Kidney (tissue), 2 donors: ENCODE data around the genes TTLL4, CDK5R2, NHEJ1 and TUBA4B.

GRCh38 chr2:218383852-218384584 is 1.9 kb downstream of the SLC11A1 start:
- PRO-cap, result no peak
- RRBS, result no CpG with 5 or more reads among the region's 12 CpGs

GRCh38 chr2:218404637-218405036 is 5.0 kb downstream of the CTDSP1 start:
- PRO-cap, result no peak
- RRBS, result no CpG with 5 or more reads among the region's 3 CpGs

GRCh38 chr2:218422409-218422692 is 3.4 kb downstream of the VIL1 start:
- PRO-cap, result no peak
- RRBS, result no CpG with 5 or more reads among the region's 3 CpGs

DNA sequence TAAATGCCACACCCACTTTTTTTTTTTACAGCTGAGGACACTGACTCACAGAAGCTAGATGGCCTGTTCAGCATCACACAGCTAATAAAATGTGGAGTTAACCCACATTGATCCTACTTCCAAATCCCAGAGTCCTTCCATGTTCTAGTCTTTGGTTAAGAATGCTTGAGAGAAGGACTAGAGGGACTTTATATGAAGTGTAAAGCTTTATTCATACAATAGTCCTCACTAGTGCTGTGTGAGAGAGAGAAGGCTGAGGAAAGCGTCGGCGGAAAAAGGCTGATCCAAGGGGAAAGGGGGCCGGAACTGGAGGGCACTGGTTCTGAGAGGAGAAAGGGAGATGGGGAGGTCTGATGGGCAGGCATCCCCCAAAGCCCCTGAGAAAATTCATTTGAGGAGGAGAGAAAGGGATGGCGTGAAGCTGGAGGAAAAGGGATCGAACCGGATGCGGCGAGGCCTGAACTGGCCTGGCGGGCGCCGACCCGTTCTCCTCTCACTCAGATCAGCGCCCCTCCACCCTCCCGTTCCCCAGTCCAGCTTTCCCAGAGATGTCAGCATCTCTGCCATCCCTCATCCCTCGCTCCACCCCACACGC is 454 bp downstream of the RNF25 start:
- PRO-cap, result no peak
- RRBS, result 0% methylated on average over 1 of the region's 17 CpGs

DNA sequence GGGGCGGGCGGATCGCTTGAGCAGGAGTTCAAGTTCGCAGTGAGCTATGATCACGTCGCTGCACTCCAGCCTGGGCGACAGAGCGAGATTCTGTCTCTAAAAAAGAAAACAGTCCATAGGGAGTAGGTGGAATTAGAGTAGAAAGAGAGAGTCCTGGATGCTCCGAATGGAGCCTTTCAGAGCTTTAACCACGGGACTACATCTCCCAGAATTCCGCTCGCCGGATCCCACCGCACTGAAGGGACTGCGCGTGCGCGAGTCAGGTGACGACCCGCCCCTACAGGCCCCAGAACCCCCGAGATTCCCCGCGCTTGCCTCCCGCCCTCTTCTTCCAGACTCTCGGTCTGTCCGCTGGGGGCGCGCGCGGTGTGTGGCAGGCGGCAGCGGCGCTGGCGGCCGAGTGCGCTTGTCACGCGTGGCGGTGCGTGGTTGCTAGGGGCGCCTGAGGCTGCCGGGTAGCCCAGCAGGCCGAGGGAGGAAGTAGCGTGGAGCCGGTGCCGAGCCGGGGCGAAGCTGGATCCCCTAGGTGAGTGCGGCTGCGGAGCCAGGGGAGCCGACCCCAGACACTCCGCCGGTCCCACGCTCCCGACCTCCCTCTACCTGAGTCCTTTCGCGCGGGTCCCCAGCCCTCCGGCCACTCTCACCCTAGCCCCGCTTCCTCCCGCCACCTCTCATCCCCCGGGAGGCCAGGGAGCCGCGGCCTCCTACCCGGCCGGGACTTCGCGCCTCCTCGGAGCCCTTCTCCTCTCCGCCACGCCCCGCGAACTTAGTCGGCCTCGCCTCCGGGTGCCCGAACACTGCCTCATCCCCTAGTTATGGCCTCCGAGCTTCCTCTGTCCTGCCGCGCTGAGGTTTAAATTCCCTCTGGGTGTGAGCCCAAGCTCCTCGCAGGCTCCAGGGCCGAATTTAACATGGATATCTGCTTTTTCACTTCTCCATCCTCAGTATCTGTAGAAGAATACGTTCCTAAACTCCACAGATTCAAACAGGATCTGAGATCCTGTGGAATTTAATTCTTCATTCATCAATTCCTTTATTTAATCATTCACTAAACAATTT is at the start of gene TTLL4:
TSS of gene TTLL4 (plus strand) at position 324 of the 1,059 bp plus-strand sequence.
- PRO-cap, result bidirectional peak, plus-strand start at position 345 of the sequence, minus-strand start at position 198 of the sequence
- RRBS, result 2% methylated on average over 27 of the region's 83 CpGs

- PRO-cap, result no peak
Measured at GRCh38 chr2:218733566-218734036, 23.0 kb downstream of the TTLL4 start.

DNA sequence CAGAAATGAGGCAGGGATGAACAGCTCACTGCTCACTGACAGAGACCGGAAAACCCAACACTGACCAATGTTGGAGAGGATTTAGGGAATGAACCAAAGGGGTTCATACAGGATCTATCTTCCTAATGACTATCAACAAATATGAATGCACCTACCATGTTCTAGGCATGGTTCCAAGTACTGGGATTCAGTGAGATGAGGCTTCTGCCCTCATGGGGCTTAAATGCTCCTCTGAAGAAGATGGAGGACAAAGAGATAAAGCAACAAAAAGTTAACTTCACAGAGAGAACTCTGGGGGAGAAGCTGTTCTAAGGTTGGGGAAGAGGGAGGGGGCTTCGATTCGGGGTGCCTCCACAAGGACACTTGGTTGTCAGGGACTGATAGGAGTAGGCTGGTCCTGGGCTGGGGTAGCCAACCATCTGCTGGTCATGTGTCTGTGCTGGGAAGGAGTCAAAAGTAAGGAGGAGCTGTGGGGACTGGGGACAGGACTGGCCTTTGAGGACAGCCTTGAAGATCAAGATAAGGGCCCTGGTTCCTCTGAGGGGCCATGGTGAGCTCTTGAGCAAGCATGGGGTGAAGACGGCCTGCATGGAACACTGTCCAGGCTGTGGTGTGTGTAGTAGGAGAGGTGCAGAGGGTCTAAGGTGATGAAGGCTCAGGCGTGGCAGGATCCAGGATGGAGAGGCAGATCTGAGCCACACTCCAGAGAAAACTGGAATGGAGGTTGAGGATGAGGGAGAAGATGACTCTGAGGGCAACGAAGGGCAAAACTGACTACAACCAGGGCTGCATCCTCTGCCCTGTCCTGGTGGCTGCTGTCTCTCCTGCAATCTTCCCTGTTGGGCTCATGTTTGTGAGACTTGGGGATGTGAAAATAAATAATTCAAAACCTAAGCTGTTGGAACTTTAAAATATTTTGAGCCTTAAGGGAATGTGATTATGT is 1.7 kb downstream of the CYP27A1 start:
- PRO-cap, result no peak
- RRBS, result no CpG with 5 or more reads among the region's 6 CpGs

- PRO-cap, result no peak
- RRBS, result no CpG with 5 or more reads among the region's 1 CpG
Measured at GRCh38 chr2:218785000-218785550, 3.1 kb downstream of the CYP27A1 start.

GRCh38 chr2:218809182-218810173 is 27.5 kb downstream of the CYP27A1 start:
- PRO-cap, result no peak
- RRBS, result 93% methylated on average over 4 of the region's 18 CpGs

DNA sequence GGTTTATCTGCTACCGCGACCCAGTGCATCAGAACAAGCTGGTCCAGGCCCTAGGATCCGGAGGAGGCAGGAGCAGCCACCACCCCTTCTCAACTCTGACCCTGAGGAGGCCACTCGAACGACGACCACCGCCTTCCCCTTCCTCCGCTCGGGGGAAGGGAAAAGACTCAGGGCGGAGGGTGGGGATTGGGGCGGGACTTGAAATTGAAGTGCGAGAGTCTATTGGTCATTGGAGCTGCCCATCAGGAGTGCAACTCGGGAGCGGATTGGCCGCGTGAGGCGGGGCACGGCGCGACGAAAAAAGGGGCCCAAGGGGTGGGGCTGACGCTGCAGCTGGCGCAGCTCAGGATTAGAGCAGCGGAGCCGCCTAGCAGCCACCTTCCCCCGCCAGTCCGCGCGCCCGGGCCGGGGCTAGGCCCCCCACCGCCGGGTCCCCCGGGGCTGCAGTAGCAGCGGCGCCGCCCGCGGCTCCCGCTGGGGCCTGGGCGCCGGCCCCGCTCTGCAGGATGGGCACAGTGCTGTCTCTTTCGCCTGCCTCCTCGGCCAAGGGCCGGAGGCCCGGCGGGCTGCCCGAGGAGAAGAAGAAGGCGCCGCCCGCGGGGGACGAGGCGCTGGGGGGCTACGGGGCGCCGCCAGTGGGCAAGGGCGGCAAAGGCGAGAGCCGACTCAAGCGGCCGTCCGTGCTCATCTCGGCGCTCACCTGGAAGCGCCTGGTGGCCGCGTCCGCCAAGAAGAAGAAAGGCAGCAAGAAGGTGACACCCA is at the start of gene CDK5R2:
TSS of gene CDK5R2 (plus strand) at position 352 of the 762 bp plus-strand sequence.
- PRO-cap, result unidirectional peak, minus-strand start at position 503 of the sequence
- RRBS, result 2% methylated on average over 14 of the region's 70 CpGs

DNA sequence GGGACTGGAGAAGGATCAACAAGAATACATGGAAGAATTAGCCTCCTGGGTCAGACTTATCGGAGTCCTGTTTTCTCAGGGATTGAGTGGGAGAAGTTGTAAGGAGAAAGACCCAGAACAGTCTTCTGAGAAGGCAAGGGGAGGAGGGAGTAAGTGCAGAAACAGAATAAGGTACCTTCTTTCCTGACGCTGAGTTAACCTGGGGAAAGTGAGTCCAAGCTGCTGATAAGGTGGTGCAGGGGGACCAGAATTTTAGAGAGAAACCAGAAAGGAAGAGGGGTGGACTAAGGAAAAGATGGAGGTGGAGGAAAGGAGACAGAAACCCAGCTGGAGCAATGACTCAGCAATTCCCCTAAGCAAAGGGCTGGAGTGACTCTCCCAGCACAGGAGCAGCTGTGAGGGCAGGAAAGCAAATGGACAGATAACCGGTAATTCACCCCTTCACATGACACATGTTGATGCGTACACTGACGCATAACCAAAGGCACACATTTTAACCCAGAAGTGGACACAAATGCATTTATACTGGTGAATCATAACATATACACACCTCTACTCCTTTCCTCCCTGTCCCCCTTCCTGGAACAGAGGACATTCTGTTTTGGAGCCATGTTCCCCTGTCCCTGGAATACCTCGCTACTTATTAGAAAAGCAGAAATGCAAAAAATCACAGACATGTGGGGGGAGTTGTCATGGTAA is 4.5 kb downstream of the CDK5R2 start:
- PRO-cap, result no peak
- RRBS, result no CpG with 5 or more reads among the region's 6 CpGs

DNA sequence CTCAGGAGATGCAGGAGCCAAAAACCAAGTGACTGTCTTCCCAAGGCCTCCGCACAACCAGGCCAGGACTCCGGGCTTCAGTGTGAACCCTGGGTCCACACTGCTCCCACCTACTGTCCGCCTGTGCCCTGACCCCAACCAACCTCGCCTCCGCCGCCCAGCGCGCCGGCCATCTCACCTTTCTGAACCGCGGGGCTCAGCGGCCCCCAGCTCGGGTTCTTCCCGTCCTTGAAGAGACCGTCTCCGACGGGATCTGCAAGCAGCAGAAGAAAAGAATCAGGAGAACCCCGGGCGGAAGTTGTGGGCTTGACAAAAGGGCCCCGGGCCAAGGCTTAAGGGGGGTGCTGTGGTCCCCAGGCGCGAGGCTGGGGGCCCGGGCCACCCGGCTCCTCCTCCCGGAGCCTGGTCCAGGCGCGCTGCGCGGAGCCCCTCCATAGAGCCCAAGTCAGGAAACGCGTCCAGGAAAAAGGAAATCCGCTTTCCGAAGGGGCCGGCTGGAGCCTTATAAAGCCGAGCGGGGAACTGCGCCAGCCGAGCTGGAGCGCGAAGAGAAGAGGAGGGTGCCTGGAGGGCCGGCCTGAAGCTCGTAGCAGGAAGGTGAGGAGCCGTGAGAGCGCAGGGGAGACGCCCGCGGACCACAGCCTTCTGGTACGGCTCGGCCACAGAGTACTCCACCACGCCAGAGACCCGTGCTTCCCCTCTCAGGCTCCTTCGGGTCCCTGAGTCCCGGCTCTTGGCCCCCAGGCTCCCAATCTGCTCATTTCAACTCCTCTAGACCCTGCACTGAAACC is 736 bp downstream of the FEV start:
- PRO-cap, result unidirectional peak, plus-strand start at position 534 of the sequence
- RRBS, result 4% methylated on average over 27 of the region's 53 CpGs

GRCh38 chr2:218996918-218997275 is 3.7 kb upstream of the CRYBA2 start:
- PRO-cap, result no peak
- RRBS, result no CpG with 5 or more reads among the region's 5 CpGs

- PRO-cap, result no peak
- RRBS, result no CpG with 5 or more reads among the region's 2 CpGs
Measured at GRCh38 chr2:219122040-219122408, 38.6 kb downstream of the NHEJ1 start.

DNA sequence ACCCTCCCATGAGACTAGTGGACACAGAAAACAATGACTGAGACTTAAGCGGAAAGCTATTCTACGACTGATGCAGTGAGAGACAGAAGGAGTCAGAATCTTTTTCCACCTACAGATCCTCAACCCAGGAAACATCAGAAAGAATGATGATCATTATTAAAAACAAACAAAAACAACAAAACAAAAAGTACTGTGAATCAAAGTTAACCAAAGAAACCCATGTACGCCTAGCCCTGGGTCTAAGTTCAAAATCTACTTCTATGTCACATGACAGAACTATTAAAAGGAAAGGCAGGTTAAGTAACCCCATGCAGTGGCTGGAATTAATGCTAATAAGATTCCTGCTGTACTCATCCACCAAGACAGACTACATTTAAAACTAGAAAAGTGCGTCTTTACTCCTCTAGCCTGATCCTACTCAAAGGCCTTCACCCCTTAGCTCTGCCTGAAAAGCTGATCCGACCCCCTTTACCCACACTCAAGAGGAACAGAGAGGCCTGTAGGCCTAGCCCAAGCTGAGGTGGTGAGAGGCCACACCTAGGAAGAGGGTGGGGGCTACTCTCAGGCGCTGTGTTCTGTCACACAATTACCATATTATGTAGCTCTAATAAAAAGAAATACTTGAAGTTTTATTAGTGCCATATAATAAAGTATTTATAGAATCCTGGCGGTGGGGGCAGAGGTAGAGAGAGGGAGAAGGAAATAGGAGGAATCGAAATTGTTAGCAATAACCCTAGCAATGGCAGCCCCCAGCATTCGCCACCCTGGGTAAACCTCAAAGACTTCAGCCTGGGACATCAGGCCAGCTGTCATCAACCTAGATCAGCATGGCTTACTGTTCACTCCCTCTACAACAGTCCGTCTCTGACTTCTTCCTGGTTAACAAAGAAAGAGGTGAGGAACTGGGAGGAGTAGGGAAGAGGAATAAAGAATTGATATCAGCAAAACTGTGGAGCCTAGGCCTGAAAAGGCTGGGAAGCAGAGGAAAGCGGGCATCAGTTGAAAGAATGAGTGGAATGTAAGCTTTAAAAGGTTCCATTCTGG is 37.0 kb downstream of the NHEJ1 start:
- PRO-cap, result no peak
- RRBS, result no CpG with 5 or more reads among the region's 11 CpGs

DNA sequence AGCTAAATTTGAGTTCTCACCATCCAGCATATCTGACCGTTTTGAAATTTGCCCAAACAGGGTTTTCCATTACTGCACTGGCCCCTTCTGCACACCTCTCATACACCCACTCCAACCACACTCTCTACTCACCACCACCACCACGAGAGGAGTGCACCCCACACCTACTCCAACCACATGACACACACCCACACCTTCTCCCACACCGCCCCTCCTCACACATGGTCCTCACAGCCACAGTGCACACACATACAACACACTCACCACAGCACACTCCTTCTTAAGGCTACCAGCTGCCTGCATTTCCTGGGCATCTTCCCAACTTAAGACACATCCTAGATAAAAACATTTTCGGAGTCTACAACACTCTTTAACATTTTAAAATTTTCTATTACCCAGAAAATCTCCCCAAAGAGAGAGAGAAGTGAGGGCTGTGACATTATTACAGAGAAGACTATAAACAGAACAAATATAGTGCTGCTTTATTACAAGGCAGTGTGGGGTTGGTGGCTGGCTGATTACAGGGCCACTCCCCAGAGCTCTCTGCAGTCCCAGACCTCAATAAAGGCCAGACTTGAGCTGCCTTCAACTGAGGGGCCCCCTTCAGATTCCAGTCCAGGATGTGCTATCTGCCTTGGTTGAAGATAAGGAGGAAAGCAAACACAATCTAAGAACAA is 36.1 kb downstream of the NHEJ1 start:
- PRO-cap, result no peak
- RRBS, result no CpG with 5 or more reads among the region's 4 CpGs

DNA sequence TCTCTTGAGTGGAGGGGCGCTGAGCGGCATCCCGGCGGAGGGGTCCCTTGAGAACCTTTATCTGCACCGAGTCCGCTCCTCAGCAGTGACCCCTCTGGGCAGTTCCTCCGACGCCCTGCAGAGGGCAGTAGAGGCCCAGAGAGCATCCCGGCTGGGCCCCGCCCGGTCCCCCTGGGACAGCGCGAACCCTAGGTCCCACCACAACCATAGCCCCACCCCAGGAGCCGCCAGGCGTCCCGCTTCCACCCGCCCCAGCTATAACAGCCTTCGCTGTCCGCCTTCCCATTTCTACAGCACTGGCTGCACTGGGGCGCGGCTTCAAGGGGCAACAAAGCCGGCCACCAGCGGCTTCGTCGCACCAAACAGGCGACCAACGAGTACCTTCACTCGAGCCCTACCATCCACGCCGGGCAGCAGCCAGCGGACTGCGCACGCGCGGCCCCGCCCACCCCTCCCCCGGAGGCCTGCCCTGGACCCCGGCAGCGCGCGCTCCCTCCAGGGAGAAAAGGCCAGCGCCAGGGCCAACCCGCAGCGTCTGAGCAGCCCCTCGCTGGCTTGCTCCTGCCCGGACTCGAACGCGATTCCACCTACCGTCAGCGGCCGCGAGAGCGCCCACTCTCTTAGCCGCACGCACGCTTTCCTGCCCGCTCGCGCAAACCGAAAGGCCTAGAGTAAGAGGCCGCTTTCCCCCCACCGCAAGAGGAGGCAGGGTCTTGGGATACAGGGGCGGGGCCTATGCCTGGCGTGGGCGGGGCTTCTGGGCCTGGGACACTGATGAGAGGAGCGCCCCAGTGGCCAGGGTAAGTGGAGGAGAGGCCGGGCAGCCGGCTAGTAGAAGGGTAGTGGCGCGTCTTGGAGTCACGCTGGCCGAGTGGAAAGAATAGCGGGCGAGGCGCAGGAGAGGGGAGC is at the start of gene NHEJ1:
TSS of gene NHEJ1 (minus strand) at position 687 of the 909 bp plus-strand sequence.
- PRO-cap, result bidirectional peak, plus-strand start at position 459 of the sequence, minus-strand start at position 427 of the sequence; bidirectional peak, plus-strand start at position 803 of the sequence, minus-strand start at position 659 of the sequence
- RRBS, result under 1% methylated on average over 24 of the region's 76 CpGs

GRCh38 chr2:219244905-219245287 is 348 bp downstream of the GLB1L start:
- PRO-cap, result no peak
- RRBS, result 0% methylated on average over 1 of the region's 9 CpGs

GRCh38 chr2:219252477-219253580 is at the start of gene TUBA4B:
Gene TUBA4B, plus strand, starts transcription at chr2:219253243.
- PRO-cap, result no peak
- RRBS, result 2% methylated on average over 8 of the region's 52 CpGs

DNA sequence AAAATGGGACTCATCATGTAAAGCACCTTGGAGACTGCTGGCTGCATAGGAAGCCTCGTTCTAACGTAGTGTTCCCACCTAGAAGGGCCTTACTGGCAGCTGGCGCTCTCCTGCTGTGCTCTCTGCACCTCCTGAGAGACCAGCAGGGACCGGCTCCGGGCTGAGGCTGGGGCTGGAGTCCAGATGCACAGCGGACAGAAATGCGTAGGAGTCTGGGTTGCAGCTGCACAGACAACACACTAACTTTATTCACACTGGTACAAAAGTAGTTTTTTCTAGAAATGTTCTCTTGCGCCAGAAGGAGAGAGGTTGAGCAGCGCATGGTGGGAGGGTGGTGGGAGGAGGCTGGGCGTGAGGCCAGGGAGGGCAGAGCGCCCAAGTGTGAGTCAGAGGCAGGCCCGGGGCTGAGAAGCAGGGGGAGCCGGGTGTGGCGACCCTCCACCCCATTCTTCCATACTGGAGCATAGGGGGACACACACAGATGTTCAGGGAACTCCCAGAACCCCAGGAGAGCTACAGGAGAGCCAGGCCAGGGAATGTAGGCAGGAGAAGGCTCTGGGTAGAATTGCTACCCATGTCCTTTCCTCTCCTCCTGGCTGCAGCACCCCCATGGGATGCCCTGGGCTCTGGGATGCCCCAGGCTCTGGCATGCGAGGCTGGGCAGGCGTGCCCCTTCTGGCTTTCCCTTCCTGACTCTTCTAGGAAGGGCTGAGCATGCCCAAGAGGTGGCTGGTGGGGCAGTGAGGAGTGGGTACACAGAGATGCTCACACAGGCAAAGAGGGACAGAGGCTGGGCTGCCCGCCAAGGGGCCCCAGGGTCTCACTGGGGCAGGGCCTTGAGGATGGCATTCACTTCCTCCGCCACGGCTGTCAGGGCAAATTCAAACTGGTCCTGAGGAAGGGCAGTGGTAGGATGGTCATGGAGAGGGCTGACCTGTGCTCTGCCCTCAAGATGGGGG is 10.5 kb downstream of the DNAJB2 start:
- PRO-cap, result no peak
- RRBS, result no CpG with 5 or more reads among the region's 19 CpGs